ENCODE measurements around the genes HCFC2 and NOPCHAP1.

DNA sequence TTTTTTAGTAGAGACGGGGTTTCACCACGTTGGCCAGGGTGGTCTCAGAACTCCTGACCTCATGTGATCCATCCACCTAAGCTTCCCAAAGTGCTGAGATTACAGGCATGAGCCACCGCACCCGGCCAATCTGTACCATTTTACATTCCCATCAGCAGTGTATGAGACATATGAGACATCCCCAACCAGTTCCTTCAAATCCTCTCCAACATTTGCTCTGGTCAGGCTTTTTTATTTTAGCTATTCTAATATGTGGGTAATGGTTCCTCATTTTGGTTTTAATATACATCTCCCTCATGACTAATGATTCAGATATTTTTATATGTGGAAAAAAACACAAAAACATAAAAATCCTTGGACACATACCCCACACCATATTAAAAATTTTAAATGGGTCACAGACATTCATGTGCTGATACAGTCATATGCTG, 3.2 kb upstream of the UQCC6 start:
- PRO-cap, 2 experiments = no peak in any of the 2 experiments

DNA sequence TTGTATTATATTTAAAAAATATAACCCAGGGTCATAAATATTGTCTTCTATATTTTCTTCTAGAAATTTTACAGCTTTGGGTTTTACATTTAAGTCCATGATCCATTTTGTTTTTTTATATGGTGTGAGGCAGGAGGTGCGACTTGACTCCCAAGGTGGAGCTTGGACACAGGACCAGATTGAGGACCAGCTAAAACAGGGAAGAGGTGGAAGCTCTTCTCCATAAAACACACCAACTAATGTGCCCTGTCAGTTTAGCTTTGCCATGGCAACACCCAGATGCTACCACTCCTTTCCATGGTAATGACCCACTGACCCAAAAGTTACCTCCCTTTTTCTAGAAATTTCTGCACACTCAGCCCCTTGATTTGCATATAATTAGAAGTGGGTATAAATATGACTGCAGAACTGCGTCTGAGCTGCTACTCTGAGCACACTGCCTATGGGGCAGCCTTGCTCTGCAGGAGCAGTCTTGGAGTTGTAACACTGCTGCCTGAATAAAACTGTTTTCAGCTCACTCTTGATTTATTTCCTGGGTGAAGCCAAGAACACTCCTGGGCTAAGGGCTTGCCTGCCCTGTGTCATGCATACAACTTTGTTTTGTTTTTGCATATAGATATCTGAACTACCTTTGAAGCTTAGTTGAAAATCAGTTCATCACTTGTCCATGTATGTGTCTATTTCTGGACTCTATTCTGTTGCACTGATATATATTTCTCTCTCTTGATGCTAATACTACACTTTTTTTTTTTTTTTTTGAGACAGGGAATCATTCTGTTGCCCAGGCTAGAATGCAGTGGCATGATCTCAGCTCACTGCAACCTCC, 3.1 kb upstream of the TDG start:
- PRO-cap, 2 experiments = peak in 1 of 2 experiments; most common plus-strand start position 422 of the sequence (in 1)

DNA sequence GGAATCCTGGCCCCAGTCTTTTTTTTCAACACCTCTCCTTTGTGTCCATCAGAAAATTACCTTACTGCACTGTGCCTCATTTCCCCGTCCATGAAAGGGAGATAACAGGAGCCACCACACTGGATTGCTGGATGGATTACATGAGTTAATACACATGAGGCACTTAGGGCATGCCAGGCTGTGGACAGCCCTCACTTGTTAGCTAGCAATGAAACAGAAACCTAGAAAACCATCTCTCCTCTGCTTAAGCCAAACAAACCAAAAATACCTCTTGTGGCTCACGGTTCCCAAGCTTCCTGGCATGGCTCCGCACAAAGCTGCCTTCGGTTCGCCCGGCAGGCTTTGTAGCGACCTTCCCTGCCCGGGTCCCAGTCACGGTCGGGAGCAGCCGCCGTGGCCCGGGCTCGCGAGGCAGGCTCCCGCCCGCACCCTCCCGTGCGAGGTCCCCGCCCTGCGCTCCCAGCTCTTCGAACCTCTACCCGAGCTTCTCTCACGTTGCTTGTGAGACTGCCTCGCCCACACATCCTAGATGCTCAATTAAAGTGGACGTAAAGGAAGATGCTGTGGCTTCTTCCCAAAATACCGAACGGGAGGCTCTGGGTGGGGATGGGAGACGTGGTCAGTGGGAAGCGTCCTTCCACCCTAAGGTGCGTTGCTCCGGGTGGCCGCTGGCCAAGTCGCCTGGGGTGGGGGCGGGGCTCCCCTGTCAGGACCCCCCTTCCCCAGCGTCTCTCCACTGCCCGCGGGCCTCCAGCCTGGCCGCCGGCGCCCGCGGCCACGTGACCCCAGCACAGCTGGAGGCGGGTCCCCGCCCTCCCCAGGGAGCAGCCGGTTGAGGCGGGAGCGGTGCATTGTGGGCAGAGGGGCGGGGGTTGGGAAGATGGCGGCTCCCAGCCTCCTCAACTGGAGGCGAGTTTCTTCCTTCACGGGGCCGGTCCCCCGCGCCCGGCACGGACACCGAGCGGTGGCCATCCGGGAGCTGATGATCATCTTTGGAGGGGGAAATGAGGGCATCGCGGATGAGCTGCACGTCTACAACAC, at the start of gene HCFC2:
HCFC2 (plus strand) TSS at position 851 of the 1,041 bp plus-strand sequence.
- PRO-cap, 2 experiments = peak in 2 of 2 experiments; most common plus-strand start position 860 of the sequence (in 2); most common minus-strand start position 792 of the sequence (in 1)

DNA sequence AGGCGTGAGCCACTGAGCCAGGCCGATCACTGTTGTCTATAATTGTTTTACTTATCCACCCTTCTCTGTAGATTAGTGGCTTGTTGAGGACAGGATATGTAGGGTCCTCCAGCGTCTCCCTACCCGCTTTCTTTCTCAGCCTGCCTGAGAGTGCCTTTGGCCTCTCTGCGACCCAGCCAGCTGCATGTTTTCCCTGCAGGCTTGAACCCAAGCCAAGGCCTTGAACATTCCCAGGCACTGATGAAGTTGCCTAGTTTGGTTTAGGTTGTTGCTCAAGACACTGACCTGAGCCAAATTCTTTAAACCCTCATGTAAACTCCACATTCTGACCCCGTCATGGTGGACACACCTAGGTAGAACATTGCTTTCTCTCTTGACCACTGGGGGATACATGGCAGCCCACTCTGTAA, 33.5 kb upstream of the TXNRD1 start:
- PRO-cap, 2 experiments = no peak in any of the 2 experiments

DNA sequence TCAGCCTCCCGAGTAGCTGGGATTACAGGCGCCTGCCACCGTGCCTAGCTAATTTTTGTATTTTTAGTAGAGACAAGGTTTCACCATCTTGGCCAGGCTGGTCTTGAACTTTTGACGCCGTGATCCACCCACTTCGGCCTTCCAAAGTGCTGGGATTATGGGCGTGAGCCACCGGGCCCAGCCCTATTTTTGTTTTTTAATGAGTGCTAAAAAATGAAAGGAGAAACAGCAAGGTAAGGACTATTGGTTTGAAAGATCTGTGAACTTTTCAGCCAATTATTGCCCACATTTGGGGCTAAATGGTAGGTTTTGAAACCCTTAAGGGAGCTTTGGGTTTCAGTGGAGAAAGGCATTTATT, 12.0 kb upstream of the EID3 start:
- PRO-cap, 2 experiments = no peak in any of the 2 experiments

DNA sequence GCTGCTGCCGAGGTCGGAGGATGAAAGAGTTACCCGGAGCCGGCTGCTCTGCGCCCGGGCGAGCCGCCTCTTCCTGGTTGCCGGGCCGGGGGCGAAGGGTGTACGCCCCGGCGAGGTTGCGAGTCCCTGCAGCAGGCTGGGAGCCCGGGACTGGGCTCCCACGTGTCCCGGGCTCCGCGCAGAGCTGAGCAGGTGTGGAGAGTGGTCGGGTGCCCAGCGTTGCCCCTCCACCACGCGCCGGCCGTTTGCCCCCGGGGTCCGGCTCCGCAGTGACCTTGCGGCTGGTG, 1.1 kb downstream of the CHST11 start:
- PRO-cap, 2 experiments = no peak in any of the 2 experiments

DNA sequence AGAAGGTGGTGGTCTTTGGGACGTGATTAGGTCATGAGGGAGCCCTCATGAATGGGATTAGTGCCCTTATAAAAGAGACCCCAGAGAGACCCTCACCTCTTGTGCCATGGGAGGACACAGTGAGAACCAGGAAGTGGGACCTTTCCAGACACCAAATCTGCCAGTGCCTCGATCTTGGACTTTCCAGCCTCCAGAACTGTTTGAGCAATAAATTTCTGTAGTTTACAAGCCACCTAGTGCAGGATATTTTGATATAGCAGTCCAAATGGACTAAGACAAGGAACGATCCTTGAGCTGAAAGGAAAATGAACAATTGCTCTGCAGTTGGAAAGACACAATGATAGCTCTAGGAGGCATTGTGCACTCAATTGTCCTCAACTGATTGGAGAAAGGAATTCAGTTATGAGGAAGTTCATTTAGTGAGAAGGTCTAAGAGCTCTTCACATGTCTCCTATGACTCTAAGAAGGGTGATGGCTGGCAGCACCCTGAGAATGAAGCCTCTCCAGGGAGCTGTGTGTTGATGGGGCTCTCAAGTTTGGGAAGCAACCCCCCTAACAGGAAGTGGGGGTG, 20.9 kb downstream of the CHST11 start:
- PRO-cap, 2 experiments = no peak in any of the 2 experiments

DNA sequence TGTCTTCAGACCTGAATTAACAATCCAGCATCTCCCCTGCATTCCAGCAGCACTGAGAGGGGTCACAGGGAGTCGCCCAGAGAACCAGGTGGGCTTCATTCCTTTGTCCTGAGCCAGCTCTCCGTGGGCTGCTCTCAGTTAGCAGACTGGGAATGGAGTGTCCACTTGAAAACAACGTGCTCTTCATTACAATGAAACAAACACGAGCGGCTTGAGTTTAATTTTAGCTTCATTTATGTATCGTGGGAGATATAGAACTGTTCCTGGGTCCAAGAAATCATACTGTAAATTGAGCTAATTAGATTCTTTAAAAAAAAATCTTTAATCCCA, 140.2 kb downstream of the CHST11 start:
- PRO-cap, 2 experiments = no peak in any of the 2 experiments

- PRO-cap, 2 experiments = peak in 1 of 2 experiments; most common plus-strand start chr12:104986338 (in 1); most common minus-strand start chr12:104986222 (in 1)
Measured at GRCh38 chr12:104985893-104987154, at the start of gene NOPCHAP1. Gene NOPCHAP1, plus strand, starts transcription at chr12:104986316.

DNA sequence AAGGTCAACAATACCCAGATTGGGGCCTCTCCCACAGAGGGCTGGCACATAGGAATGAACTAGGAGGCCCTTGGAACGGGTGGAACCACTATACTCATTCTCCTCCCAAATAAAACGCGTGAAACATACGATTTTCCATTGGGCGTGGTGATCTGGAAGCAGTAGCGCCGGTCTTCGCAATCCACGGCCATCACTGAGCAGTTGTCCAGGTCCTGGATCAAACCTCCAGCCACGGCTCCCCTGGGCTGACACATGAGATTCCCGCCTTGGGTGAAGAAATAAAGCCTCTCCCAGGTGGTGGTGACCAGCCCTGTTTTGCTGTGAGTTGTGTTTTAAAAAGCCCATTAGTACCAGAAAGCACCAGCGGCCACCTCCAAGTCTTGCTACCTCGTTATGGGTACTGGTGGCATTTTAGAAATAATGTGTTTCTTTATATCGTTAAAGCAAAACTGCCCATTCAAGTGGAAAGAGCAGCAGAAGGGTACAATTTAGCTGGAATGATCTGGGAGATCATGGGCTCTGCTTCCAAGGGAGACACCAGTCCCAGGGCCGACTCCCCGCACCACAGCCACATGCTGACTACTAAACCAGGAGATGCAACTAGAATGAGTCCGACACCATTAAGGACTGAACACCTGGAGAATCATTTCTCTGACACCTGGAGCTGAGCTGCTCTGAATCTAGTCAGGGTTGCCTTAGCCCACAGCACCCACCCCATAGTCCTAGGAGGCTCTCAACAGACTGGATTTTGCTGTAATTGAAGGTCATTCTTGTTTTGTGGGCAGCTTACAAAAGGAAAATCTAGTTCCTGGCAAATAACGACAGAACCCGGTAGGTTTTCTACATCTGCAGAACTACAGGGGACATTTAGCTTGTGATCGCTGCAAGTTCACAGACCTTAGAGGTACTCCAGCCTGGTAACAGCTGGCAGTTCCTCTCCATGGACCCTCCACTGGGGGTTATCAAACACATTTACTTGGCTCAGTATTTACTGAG, 38.0 kb downstream of the APPL2 start:
- PRO-cap, 2 experiments = no peak in any of the 2 experiments

- PRO-cap, 2 experiments = no peak in any of the 2 experiments
Measured at GRCh38 chr12:105203365-105204131, 32.4 kb downstream of the APPL2 start.

DNA sequence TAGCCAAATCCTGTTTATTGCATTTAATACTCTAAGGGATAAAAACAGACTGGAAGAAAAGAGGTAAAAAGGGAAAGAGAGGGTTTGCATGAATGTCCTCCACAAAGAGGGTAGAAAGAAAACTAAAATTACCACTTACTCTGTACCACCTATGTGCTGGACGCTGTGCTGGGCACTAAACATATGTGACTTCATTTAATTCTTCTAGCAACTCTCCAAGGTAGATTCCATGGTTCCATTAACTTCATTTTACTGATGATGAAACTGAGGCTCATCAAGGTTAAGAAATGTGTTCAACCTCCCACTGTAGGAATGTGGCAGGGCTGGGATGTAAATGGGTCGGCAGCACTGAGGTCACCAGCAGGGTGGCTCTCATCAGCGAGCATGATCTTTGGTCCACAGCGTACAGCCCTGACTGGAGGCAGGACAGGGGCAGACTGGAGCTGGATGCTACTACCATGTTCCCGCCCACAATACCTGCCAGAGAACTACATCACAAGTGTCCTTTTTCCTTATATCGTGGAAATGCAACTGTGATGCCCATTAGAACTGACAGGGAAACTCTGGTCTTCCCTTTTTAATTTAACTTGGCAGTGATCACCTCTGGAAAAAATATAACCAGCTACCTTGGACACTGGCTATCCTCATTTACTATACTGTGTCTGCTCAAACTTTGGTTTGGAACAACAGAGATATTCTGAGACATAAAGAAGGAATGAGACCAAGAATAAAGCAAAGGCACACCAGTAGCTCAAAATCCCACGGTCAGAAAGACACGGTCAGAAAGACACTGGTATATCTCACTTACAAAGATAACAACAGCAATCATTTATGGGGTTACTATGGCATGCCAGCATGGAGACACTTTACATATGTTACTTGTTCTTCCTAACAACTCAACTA, 4.5 kb downstream of the APPL2 start:
- PRO-cap, 2 experiments = no peak in any of the 2 experiments

- PRO-cap, 2 experiments = no peak in any of the 2 experiments
Measured at GRCh38 chr12:105741629-105742192, 397.0 kb downstream of the NUAK1 start.

DNA sequence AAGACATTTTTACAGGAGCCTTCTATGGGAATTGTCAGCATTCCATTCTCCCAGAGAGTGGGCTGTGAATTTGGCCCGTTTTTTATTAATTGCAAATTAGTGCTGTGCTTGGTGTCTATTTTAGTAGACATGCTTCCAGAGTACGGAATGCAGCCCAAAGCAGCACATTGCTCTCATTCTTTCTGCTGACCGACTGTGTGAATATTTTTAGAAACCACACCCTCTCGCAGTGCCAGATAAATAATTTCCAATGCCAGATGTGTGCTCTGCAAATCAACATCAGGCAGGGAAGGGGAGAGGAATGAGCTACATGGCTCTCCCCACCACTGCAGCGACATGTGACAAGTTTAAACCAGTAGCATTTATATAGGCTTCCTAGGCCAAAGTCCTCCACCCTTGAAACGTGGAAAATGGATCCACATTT, 58.4 kb downstream of the NUAK1 start:
- PRO-cap, 2 experiments = no peak in any of the 2 experiments

GRCh38 chr12:106086512-106087359, 52.0 kb downstream of the NUAK1 start:
- PRO-cap, 2 experiments = peak in 1 of 2 experiments; most common plus-strand start chr12:106086881 (in 1); most common minus-strand start chr12:106086765 (in 1)

DNA sequence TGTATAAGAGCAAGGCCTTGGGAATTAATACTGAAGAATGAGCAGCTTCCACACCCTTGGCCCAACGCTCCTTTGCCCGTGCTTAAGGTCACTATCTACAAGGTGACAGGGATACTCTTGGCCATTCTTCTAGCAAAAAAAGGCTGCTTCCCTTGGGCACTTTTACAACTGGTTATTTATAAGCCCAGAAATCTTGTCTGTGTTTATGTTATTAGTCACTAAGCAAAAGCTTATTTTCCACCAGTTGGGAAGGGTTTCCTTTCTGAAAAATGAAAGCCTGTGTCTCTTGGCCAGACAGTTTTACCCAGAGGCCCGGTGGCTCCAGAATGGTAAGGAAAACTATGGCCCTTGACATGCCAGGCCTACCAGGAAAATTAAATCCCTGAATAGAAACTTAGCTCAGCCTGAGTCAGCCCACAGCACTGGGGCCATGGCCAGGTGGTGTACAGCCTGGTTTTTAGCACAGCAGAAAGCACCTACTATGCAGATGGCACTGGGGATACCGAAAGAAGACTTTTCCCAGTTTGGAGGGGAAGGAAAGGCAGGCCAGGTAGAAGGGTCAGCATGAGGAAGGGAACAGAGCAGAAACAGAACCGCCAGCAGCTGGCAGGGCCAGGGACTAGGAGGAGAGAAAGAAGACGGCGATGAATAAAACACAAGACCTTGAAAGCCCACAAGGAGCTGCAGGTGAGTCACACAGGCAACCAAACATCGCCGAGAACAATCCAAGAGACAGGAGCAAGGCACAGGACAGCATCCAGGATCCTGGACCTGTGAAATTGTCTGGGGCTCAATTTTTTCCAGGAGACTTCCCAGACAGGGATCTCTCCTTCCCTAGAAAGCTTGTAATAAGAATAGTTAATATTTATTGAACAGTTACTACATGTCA, 47.6 kb downstream of the NUAK1 start:
- PRO-cap, 2 experiments = no peak in any of the 2 experiments

GRCh38 chr12:106146159-106146538, 7.4 kb upstream of the NUAK1 start:
- PRO-cap, 2 experiments = peak in 1 of 2 experiments; most common plus-strand start chr12:106146334 (in 1); most common minus-strand start chr12:106146231 (in 1)

DNA sequence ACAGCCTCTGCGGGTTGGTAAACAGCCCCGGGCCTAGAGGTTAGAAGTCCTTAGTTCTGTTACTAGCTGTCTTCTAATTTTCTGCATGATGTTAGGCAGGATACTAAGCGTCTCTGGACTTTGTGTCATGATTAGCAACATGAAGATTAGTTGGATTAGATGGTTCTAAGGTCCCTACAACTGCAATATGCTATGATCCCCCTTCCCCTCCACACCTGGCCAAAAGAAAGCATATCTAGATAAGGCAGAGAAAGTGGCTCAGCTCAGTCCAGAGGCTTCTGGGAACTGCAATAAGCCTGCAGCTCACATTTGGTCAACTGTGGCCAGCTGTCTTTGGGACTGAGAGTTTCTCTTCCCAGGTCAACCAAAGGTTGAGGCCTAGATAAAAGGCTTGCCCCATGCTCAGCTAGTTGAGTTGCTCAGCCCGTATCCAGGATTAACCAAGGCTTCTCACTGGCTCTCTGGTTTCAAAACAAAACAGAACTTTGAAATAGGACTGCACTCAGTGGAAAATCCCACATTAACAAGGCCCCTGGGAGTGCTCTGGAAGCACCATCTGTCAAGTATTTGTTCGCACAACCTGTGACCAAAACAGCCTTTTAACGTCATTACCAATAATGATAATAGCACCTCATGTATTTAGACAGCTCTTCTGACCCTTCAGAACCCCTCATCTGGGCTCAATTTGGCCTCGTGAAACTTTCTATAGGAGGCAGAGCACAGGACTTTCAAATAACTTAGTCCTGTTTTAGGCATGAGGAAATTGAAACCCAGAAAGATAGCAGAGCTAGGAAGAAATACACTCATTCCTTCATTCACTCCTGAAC, 40.3 kb upstream of the NUAK1 start:
- PRO-cap, 2 experiments = no peak in any of the 2 experiments

DNA sequence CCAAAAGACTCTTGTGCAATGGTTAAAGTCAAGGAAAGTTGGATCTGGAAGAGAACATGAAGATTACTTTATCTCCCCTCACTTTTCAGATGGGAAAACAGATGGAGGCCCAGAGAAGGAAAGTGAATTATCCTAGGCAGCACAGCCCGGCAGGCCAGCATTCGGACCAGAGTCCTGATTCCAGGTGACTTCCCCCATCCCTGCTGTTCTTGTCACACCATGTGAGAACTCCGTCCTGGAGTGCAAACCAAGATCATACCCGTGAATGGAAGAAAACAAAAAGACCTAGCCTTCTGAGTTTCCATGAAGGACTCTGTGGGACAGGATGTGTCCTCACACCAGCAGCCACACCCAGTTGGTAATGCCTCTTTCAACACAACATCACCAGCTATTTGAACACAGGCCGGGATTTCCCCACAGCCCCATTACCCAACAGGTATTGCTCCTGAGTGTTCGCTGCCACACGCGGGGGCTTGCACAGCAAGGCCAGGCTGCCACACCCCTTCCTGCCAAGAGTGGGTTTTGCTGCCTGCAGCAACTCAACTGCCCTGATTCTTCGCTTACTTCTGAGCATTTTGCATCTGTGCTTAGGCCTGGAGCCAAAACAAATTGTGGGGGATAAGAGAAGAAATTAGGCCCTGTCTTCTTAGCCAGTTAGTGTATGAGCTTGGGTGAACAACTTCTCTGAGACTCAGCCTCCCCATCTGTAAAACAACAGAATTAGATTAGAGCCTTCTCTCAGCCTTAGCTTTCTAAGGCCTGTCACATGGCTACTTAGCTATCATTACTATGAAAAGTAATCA, 20.3 kb downstream of the CKAP4 start:
- PRO-cap, 2 experiments = no peak in any of the 2 experiments

DNA sequence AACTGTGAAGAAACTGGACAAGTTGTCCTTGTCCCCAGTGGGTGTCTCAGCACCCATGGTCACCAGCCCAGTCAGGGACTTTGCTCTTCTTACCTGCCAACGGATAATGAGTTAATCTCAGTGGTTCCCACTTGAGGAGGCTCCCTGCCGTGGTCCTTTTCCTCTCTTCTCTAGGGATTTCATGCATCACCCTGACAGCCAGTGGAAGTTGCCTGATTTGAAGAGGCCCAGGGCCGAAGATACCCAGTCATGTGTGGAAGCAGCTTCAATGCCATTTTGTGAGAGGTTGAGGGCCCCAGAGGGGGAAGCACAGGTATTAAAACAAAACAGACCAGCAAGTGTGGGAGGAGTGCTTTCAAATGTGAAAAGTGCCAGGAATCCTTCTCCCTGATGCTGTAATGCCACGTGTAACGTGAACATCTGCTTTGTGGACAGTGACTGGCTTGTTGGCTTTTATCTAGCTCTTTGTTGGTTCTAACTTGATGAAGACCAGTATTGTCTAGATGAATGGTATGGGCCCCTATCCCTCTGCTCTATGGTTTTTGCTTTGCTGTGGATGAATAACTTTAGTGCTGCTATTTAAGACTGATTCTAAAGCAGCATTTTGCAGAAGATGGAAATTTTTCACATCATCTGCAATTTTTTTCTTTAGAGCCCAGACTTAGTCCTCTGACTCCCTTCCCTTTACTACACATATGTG, 1.5 kb downstream of the TCP11L2 start:
- PRO-cap, 2 experiments = peak in 1 of 2 experiments; most common plus-strand start position 492 of the sequence (in 1); most common minus-strand start position 363 of the sequence (in 1)